Neural cell (in vitro differentiated cells): Measurements from ENCODE around the genes SUMO1, BMPR2 and ICA1L.

GRCh38 chr2:202063983-202064637, 8.9 kb upstream of the KIAA2012 start:
- RAMPAGE, long total RNA: no peak

DNA sequence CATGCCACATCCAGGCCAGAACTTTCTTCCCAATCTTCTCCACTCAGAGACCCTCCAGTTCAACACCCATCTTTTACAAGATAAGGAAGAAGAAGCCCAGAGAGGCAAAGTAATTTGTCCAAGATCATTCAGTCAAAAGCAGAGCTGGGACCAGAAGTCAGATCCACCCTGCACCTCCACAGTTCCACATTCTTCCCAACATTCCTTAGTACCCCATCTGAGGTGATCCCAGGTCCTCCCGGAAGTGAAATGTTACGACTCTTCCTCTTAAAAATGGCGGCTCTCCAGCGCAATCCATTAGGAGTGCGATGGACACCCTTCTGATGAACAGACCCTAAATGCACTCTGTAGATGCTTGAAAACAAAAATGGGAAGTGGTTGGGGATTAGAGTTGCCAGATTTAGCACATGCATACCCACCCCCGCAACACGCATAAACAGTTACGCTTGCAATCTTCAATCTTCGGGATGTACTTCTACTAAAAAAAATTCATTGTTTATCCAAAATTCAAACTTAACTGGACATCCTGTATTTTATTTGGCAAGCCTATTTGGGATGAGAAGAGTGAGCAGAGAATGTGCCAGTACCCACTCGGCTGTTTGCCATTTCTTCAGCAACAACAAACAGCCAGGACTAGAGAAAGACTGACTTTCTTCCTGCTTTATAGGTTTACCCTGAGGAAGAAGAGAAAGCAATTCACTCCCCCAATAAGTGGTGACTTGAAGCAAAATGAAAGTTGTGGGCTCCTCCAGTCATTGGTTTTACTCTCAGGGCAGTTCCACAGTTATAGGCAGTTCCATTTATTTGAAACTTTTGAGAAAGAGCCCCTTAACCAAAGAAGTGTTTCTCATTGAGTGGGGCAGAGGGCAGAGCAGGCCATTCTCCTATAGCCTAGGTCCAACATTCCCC, 18.4 kb downstream of the KIAA2012 start:
- RAMPAGE, long total RNA: no peak

DNA sequence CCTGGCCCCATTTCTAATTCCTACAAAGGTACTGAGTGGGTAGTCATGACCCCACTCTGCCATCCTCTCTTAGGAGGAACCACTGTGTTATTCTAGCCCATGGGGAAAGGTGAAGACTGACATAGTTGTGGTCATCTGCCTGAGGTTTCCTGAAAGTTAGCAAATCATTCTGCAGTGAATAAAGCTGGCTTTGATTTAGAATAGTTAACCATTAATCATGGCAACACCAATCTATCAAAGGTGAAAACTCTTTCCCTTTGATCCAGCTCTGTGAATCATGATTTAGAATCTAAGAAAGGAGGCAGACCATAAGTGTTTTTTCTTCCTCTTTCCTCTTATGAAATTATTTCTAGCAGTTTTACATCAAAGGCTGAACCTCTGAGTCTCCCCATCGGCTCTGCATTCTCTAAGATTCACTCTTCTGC, 50.8 kb downstream of the SUMO1 start:
- RAMPAGE, long total RNA: no peak

- RAMPAGE, long total RNA: start-site peak on the minus strand at chr2:202238516-202238586, 12,880 and 10,382 reads in 2 replicates
Observed at GRCh38 chr2:202238403-202239041, at the start of gene SUMO1. Gene SUMO1, minus strand, starts transcription at chr2:202238597.

DNA sequence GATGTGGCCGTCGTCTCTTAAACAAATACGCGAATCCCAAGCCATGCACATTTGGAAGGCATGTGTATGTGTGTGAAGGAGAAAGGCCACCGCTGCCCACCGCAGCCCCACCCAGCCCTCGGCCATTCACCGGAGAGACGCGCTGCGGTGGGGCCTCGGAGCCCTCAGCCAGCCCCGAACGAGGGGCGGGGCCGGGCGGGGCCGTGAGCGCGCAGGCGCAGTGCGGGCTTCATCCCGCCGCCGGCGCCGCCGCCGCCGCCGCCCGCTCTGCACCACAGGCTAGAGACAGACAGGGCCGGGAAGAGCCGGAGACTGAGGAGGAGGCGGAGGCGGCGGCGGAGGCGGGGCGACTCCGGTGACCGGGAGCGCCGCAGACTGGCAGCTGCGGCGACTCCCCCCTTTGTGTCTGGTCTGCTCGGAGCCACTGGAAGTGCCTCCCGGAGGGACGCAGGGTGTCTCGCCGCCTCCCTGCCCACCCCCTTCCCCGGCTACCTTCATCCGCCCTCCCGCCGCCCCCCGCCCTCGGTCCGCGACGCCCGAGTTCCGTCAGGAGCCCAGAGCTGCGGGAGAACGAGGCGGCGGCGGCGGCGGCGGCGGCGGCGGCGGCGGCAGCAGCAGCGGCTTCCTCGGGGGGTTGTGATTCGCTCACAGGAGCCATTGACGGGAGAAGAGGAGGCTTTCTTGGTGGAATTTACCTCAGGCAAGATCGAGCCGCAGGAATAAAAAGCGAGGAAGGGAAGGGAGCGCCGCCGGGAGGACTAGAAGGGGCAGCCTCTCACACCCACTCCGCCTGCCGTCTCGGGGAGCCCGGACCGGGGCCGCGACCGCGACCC, at the start of gene BMPR2:
Gene BMPR2 (plus strand): TSS at position 390 of the 833 bp plus-strand sequence.
- RAMPAGE, long total RNA: start-site peak on the minus strand centred at position 162 of the sequence, 52 bp wide, 408 and 92 reads in 2 replicates

GRCh38 chr2:202376771-202376997, 557 bp downstream of the BMPR2 start:
- RAMPAGE, long total RNA: no peak

GRCh38 chr2:202501844-202502408, 125.8 kb downstream of the BMPR2 start:
- RAMPAGE, long total RNA: no peak

DNA sequence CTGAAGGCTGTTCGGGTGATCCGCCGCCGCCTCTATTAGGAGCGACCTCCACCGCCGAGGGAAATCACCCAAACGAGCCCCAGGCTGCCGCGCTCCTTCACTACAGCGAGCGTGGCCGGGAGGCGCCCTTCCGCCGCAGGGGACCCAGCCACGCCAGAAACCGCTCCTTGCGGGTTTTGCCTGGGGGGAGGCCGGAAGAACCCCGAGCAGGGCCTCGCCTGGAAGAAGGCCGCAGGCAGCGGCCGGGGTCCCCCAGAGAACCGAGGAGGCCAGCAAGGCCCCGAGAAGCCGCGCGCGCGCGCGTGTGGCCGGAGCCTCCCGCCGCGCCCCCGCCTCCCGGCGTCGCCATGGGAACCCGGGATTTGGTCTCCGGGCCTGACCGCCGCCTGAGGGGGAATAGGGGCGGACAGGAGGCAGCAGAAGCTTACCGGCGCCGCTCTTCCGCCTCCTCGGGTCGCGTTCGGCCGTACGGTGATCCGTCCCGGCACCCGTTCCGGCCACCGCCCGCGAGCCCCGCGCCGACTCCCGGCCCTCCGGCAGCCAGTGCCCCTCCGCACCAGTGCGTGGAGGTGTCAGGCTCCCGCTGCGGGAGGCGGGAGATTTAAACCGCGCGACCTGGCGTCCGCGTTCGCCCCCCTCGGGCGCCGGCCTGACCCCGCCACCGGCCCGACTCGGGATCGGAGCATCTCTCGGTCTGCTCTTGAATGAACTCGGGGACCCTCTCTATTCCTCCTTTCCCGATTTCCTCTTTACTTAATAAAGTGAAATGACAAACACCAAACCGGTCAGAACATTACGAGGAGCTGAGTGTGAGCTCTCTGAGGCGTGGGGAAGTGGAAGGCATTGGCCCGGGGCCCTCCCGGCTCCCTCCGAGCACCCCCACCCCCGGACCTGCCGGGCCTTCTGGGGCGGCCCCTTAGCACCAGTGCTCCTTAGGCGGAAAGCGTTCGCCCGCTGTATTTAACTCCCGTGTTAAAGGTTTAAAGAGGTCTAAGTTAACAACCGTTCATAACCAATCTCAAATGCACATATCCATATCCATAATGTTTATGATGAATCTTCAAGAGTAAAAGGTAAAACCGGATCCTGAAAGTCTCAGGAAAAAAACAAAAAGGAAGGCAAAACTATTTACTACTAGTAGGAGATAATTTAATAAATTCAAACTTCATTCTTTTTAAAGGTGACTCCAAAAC, at the start of gene ICA1L:
Gene ICA1L (minus strand): TSS at position 576 of the 1,193 bp plus-strand sequence.
- RAMPAGE, long total RNA: start-site peak on the minus strand centred at position 292 of the sequence, 80 bp wide, 407 and 349 reads in 2 replicates; start-site peak on the minus strand centred at position 570 of the sequence, 225 bp wide, 1,071 and 1,029 reads in 2 replicates

DNA sequence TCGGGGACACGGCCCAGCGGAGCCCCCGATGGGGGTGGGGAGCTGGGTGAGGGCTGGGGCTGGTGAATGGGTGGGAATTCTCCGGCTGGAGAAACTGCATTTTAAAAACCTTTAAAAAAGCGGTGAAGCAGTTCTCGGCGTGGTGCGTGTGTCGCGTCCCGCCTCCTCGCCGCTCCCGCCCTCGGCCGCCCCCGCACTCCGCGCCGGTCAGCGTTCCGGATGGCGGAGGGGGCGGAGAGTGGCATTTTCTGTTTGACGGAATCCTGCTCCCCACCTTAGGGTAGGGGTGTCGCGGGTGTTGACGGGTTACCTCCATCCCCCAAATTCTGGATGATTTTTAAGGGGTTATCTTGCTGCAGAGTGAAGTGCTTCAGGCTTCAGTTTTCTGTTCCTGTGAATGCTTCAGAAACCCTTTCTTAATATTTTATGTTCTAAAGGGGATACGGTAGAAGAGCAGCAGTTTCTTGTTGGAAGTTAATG, 560 bp downstream of the ABI2 start:
- RAMPAGE, long total RNA: no peak

- RAMPAGE, long total RNA: no peak
Observed at GRCh38 chr2:203578502-203579723, 43.8 kb upstream of the RAPH1 start.

GRCh38 chr2:203688627-203689194, 17.7 kb upstream of the CD28 start:
- RAMPAGE, long total RNA: no peak

DNA sequence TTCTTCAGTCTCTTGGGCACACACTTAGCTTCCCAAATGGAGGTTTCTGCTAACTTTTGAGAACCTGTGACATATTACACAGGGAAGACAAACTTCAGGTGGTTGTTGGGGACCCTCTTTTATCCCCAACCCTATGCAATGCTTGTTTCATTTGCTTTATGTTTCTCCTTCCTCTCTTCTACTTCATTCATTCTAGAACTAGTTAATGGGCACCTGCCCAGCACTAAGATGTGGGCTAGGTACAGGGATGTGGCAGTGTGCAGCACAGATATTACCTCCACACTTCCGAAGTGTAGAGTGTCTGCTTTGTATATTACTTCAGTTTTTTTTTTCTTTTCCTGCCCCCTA, 35.1 kb downstream of the CD28 start:
- RAMPAGE, long total RNA: no peak

DNA sequence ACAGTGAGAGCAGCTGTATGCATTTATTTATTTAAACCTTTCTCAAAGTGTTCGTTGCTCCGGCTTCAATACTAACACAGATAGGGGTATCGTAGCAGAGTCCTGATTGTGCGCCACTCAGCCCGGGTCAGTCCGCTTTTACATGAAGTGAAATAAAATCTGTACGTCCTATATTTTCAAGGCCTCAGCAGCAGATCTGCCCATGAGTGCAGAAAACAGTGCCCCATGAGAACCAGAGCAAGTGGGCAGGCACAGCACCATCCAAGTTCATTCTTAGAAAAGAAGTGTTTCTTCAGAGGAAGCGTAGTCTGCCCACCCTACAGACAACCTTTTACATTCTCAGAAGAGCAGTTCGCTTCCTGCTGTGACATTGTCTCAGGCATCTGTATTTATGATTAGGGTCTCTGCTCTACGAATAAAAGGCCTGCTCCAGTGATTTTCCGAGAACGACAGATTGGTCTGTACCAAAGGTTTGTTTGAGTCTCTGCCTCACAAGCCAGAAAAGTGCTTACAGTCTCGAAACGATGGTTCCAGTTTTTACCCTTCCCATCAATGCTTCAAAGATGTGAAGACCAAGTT, 31.7 kb upstream of the CTLA4 start:
- RAMPAGE, long total RNA: no peak

GRCh38 chr2:203869888-203870252, 2.3 kb downstream of the CTLA4 start:
- RAMPAGE, long total RNA: no peak

DNA sequence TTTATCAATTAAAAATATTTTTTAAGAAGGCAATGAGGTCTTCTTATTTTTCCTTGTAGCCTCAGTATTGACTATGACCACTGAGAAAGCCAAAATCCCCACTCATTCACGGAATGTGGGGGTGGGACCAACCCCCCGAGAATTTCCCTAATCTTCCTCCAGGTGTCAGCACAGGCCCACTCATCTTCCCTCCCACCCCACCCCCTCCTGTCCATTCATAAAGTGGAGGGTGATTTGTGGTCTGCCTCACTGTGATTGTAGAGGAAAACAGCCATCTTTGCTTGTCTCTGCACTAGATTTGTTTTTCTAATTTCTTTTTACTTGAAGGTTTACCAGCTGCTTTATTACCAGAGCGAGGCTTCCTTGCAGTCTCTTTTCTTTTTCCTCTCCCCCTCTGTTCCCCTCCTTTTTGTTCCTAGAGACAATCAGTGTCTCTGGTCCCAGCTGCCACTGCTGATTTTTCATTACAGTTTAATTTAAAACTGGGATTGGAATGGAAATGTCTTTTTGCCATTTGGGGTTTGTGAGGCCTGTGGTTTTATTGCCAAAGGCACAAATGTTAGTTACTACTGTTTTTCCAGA, 171.8 kb downstream of the ICOS start:
- RAMPAGE, long total RNA: no peak

DNA sequence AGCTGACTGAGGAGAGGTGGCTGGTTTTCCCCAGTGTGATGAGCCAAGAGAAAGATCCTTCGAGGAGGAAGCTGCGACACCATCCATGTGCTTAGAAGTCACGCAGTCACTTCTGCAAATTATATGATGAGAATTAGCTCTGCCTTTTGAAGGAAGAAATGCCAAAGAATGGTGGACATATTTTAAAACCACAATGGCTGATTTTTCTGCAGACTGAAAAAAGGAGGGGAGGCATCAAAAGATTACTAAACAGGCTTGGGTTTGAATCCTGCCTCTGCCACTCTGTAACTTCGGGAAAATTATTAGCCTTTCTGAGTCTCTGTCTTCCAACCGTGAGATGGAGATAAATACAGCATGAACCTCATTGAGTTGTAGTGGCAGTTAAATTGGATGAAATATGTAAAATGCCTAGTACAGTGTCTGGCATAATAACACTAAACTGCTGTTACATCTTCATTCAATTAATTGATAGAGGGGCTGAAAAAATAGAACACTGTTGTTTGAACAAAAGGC, 36.7 kb upstream of the PARD3B start:
- RAMPAGE, long total RNA: no peak

DNA sequence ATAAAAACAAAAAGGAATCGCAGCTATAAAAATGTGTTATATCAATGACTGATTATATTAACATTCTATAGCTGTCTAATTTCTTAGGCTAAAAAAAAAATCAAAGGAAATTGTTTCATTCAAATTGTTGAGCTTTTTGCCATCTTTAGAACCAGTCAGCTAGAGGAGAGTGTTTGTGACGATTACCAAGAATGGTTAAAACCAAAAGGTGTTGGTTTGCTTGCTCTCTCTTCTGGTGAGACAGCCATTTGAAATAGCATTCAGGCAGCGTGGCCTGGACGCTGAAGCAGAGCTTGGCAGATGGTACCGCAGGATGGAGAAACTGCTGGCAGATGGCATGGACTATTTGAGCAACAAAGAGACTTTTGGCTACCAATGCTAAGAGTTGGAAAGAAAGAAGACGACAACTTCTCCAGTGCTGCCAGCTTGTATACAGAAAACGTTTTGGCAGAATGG, 314.9 kb downstream of the PARD3B start:
- RAMPAGE, long total RNA: no peak

DNA sequence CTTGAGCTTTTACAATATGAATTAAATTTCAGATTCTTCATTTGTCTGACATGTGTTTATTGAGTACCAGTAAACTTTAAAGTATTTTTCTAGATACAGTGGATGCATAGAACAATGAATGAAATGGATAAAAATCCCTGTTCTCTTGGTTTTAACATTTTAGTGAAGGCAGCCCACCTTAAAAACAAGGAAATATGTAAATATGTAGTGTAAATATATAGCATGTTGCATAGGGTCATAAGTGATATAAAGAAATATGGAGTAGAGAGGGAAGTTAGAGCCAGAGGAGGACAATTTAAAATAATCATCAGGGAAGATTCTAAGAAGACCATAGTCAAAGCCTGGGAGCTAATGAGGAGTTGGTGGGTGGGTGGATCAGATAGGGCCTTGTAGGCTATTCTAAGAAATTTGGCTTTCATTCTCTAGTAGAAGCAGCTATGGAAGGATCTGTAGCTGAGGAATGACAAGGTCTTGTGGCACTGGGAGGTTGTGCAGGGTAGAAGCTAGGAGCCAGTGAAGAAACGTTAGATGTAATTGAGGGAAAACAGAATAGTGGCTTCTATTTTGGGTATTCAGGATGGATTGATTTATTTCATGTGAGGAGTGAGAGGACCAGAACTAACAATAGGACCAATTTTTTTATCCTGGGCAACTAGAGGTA, 371.7 kb downstream of the PARD3B start:
- RAMPAGE, long total RNA: no peak

DNA sequence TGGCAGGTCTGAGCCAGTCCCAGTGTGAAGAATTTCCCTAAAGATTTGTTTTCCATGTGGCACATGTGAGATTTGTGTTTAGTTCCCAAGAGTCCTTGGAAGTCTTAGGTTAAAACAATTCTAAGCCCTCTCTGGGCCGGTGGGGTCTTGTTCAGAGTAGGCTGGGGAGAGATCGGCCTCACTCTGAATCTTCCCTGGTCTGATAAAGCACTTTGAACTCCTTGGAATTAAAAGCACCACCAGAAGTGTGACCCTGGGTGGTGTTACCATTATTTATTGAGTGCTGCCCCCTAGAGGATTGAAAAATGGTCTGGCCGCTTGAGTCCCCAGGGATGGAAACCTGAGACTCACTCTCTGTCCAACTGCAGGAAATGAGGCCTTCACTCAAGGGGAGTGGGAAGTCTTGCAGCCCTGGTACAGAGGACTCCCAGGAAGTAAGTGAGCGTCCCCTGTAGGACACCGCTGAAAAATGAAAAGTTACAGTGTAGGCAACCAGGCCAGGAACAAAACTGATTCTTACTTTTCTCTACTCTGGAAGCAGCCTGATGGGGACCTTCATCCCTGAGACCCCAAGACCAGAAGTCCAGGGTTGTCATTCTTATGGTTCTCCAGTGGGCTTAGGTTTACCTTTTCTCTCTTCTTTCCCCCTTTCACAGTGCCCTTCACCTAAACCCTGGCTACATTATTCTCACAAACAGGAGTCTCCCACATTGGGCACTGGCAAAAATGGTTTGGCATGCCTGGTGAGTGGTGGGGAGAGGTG, 2.3 kb upstream of the NRP2 start:
- RAMPAGE, long total RNA: no peak

- RAMPAGE, long total RNA: no peak
Observed at GRCh38 chr2:205685254-205686110, 3.2 kb downstream of the NRP2 start.